IMR-90 (cell line): ENCODE measurements around a stretch of chr10.

DNA sequence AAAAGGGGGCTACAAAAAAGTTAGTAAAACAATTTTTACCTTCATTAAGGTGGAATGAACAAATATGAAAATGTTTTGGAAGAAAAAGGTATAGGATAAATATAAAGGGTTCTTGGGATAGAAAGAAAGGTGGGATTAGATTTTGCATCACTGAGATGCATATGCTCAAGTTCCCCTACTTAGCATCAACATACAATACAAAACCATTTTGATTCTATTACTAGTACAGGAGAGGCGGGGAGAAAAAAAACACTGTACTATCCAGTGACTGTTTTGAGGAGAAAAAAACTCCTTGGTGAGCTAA is 66.2 kb upstream of the ARHGAP21 start:
- RRBS, result no CpG with 5 or more reads among the region's 1 CpG
CAGE:
- cytosol, long polyA plus RNA, result no peak
- long polyA plus RNA, result no peak
- nucleus, long polyA plus RNA, result no peak

DNA sequence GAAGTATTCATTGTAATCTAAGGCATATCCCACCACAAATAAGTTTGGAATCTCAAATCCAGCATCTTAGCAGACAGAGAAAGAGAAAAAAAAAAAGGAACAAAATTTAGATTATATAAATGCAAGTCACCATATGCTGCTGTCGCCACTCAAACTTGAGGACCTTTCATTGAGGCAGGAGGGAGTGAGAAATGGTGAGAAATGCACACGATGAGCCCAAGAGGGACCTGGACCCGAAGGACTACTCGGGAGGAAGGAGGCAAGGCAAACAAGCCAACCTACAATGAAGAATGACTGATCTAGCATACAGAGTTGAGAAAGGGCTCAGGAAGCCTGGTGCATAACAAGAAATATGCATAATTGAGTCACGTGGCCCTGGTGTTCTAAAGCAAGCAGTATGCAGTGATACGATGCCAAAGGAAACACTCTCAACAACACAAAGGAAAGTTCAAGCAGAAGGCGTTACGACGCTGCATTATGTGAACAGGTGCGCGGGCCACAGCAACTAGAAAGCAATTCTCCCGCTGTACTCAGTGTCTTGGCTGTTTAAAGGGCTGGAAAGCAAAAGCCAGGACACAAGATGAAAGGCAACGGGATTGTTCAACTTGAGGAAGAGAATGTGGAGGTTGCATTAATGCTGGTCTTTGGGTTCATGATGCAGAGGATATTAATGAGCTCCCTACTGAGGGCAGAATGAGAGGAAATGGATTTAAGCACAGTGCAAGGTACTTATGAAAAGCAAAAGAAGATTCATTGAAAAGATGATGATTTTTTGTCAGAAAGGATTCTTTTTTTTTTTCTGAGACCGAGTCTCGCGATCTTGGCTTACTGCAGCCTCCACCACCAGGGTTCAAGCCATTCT is 100.8 kb downstream of the PRTFDC1 start:
- RRBS, result no CpG with 5 or more reads among the region's 16 CpGs
CAGE:
- cytosol, long polyA plus RNA, result no peak
- long polyA plus RNA, result no peak
- nucleus, long polyA plus RNA, result no peak

DNA sequence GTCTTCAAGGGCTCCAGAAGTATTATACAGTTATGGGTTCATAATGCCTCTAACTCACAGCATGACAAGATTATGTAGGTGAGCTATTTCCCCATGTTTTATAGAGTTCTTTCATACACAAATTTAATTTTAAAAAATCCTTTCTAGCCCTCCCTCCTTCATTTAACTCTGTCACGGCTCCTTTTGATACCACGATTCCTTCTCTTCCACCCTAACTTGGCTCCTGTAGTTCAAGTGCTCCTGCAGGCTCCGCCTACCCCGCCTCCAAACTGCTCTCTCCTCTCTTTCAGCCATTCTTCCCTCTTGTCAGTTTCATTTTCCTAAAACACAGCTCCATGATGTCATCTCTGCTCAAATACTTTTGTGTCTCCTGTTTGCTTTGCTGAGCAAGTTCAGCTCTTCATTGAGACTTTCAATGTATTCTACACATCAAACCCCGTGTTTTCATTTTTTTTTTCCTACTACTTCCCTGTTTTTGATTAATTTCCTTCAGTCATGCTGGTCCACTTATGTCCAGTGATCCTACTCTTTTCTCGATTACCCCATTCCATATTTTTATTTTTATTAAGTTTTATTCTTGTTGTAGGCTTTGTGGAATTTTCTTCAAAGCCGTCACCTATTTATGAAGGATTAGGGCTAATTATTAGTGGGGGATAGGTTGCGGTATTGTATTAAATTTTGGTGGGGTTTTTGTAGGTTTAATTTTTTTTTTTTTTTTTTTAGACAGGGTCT is 85.1 kb downstream of the PRTFDC1 start:
- RRBS, result no CpG with 5 or more reads among the region's 8 CpGs
CAGE:
- cytosol, long polyA plus RNA, result no peak
- long polyA plus RNA, result no peak
- nucleus, long polyA plus RNA, result no peak

DNA sequence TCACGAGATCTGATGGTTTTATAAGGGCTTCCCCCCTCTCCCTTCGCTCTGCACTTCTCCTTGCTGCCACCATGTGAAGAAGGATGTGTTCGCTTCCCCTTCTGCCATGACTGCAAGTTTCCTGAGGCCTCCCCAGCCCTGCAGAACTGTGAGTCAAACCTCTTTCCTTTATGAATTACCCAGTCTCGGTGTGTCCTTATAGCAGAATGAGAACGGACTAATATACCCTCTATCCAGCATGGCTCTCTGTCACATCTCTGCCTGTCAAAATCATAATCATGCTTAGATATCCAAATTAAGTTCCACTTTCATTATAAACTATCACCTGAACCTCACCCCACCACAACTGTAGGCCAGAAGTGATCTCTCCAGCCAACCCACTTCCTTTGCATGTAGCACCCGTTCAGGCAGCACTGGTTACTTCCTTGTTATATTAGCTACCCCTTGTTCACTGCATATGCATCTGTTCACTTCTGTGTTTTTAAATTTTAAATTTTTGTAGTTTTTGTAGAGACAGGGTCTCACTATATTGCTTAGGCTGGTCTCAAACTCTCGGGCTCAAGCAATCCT is 64.9 kb downstream of the PRTFDC1 start:
- RRBS, result no CpG with 5 or more reads among the region's 7 CpGs
CAGE:
- cytosol, long polyA plus RNA, result no peak
- long polyA plus RNA, result no peak
- nucleus, long polyA plus RNA, result no peak

DNA sequence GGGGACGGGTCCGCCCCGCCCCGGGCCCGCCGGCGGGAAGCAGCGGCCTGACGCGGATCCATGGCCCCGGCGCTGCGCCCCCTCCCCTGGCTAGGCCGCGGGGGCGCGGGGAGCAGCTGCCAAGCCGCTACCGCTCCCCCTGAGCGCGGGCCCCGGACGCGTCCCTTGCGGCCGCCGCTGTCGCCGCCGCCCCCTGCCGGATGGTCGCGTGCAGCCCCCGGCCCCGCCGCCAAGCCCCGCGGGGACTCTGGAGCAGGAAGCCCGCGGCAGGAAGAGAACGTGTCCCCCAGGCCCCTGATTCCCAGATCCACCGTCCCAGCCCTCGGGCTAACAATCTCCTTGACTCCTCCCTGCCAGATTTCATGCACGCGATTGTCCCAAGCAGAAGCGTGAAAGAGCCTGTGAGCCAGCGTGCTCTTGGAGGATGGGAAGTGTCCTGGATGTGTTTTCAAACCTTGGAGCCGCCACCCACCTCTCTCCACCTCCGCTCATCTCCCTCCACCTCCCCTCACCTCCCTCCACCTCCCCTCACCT is 353 bp upstream of the PRTFDC1 start:
- RRBS, result 3% methylated on average over 23 of the region's 49 CpGs
CAGE:
- cytosol, long polyA plus RNA, result no peak
- long polyA plus RNA, result no peak
- nucleus, long polyA plus RNA, result no peak

GRCh38 chr10:24958576-24959025 is 6.2 kb upstream of the PRTFDC1 start:
- RRBS, result no CpG with 5 or more reads among the region's 5 CpGs
CAGE:
- cytosol, long polyA plus RNA, result no peak
- long polyA plus RNA, result no peak
- nucleus, long polyA plus RNA, result no peak

DNA sequence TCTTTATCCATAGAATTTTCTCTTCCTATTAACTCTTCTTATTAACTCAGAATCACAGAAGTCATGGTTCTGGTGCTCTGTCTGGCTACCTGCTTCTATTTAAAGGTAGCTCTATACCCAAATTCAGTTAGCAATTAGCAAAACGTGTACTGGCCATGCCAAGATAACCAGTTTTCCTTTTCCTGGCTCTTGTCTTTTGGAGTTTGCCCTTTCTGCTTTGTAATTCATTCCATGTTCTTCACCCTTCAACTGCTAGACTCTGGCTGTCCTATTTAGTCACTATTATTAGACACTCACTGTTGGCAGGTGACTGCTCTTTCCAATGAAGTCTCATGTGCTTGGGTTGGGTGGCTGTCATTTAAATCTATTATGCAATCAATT is 266.4 kb downstream of the GPR158 start:
- RRBS, result no CpG with 5 or more reads among the region's 1 CpG
CAGE:
- cytosol, long polyA plus RNA, result no peak
- long polyA plus RNA, result no peak
- nucleus, long polyA plus RNA, result no peak

DNA sequence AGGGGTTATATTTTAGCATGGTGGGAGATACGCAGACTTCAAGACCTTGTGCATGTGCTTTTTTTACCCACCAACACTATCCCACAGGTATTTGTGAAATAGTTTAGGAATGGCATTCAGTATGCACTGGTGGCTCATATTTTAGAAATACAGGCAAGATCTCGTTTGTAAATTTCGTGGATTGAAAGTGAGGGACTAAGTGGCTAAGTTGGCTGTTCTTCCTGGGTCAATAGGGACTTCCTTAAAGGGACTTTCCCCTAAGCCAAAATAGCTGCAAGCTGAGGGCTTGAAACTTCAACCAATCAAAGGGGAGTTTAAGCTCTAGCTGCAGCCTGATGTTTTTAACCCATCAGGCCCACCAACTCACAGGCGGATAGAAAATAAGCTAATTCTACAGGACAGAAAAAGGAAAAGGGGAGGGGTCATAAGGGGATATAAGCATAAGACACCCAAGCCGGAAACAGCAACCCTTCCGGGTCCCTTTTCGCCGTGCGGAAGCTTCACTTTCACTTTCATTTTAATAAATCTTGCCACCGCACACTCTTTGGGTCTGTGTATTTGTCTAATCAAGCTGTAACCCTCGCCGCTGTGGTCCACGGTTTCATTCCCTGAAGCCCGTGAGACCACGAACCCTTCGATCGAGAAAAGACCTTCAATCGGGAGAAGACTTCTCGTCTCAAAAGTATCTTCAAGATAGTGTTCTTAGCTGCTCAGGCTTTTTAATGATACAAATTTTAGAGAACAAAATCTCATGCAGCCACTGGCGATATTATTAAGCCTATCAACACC is 291.1 kb downstream of the GPR158 start:
- RRBS, result no CpG with 5 or more reads among the region's 20 CpGs
CAGE:
- cytosol, long polyA plus RNA, result no peak
- long polyA plus RNA, result no peak
- nucleus, long polyA plus RNA, result no peak

GRCh38 chr10:26439457-26440517 is 1.6 kb downstream of the APBB1IP start:
- RRBS, result no CpG with 5 or more reads among the region's 15 CpGs
CAGE:
- cytosol, long polyA plus RNA, result no peak
- long polyA plus RNA, result no peak
- nucleus, long polyA plus RNA, result no peak

DNA sequence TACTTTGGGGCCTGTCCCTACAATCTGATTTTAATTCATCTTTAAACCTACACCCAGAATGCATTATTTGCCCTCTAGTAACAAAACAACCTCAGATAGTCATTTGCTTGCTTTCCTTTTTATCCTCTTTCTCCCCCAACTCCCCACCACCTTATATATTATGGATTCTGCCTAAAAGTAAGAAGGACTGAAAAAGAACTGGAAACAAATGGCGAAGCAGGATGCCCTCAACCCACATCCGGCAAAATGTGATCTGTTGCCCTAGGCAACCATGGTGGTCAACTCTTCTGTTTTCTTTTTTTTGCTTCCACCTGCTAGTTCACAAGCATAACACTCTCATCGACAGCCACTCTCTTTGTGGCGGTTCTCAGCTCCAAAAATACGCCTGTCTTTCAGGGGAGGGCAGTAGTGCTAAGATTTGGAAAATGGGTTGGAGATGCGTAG is 10.5 kb downstream of the APBB1IP start:
- RRBS, result no CpG with 5 or more reads among the region's 6 CpGs
CAGE:
- cytosol, long polyA plus RNA, result no peak
- long polyA plus RNA, result no peak
- nucleus, long polyA plus RNA, result no peak

- RRBS, result no CpG with 5 or more reads among the region's 1 CpG
CAGE:
- cytosol, long polyA plus RNA, result no peak
- long polyA plus RNA, result no peak
- nucleus, long polyA plus RNA, result no peak
These were observed 40.2 kb downstream of the PDSS1 start for GRCh38 chr10:26737785-26738106.

DNA sequence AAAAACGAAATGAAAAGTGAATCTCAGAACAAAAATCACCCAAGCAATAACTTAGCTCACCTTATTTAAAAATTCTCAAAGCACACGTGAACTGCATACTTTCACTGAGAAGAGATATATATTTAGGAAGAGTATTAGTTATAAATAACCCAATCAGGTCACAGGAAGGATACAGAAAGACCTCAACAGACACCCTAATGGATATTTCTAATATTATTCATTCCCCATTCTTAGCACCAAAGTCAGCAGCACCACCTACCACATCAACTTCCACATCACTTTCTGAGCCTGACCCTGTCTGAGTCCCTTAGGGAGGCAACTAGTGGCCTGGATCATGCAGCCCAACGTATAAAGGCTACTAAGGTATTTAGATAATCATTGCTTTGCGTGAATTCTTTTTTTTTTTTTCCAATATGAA is 2.7 kb downstream of the ABI1 start:
- RRBS, result no CpG with 5 or more reads among the region's 4 CpGs
CAGE:
- cytosol, long polyA plus RNA, result no peak
- long polyA plus RNA, result no peak
- nucleus, long polyA plus RNA, result no peak

- RRBS, result 1% methylated on average over 13 of the region's 29 CpGs
CAGE:
- cytosol, long polyA plus RNA, result no peak
- long polyA plus RNA, result no peak
- nucleus, long polyA plus RNA, result no peak
These were observed 724 bp downstream of the ABI1 start for GRCh38 chr10:26860004-26860463.

DNA sequence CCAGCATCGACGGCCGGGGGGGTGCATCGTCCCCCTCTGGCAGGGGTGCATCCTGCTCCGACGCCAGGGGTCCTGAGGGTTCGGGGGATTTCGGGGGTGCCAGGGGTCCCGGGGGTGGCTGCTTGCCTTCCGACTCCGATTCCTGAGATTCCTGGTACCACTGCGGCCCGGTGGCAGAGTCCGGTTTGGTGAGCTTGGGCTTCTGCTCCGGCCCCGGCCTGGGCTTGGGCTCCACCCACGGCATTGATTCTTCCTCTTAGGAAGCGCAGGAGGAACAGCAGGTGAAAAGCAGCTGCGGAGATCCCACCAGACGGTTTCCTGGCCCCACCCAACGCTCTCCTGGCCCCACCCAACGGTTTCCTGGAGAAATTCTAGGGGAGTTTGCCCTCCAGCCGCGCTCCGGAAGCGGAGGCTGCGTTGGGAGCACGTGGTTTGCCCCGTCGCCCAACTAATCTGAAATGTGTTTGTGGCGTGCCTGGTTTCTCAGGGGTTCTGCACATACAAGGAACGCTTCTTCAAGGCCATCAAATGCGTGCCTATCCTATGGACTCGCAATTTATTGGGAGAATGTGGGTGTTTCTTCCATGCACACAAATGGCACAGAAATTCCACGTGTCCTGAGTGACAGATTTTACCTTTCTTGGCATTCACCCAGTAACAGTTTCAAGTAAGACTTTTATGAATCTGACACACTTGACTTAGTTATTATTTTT is 89.9 kb upstream of the RAB18 start:
- RRBS, result 45% methylated on average over 11 of the region's 35 CpGs
CAGE:
- cytosol, long polyA plus RNA, result no peak
- long polyA plus RNA, result no peak
- nucleus, long polyA plus RNA, result no peak

DNA sequence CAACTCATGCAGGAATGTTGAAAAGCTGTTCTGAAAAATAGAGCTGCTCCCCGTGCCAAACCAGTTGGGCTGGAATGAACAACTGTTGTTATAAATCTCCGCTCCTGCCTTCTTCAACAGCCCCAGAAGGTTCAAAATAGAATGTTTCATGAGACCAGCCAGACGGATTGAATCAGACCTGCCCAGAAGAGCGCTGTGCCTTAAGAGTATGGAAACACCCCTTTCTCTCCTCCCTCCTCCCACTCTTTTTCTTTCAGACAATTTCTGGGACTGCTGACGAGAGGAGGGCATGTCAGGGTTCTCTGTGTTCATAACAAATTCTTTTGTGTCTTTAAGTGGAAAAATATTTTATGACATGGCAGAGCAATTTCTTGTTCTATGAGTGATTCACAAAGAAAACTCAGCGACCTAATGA is 116.9 kb downstream of the RAB18 start:
- RRBS, result no CpG with 5 or more reads among the region's 6 CpGs
CAGE:
- cytosol, long polyA plus RNA, result no peak
- long polyA plus RNA, result no peak
- nucleus, long polyA plus RNA, result no peak

DNA sequence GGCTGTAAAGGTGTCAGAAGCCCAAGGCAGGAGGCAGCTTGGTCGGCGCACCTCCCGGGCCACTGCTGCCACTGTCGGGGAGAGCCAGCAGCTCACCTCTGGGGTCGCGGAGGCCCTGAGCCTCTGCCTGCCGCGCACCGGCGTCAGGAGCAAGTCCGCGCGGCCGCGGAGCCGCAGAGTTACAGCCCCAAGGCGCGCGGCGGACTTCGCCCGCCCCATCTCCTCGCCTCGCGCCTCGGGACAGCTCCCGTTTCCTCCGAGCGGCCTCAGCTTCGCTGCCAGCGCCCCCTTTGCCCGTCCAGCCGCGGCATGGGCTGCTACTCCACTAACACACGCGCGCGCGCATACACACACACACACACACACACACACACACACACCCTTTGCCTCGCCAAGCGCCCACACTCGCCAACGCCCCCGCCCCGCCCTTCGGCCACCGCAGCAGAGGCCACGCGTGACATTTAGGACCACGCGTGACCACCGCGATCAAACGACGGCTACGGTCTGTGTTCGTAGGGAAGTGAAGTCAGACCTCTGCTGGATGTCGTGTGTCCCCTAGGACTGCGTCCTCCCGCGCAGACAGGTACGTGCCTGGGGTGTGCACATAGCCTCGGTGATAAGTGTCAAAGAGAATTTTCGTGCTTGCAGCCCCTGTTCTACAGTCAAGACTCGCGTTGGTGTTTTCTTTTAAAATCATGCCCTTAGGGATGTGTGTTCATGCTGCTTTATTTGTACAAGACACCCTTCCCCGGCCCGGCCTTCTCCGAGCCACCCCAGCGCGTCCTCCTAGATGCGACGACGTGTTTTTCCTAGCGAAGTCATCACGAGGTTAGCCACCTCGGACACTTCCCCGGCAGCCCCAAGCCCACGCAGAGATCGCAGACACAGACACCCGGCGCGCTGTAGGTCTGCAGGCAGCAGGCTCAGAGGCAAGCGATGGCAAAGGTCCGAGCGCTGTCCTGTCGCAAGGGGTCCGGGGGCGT is 962 bp downstream of the MKX start:
- RRBS, result 5% methylated on average over 26 of the region's 89 CpGs
CAGE:
- cytosol, long polyA plus RNA, result no peak
- long polyA plus RNA, result no peak
- nucleus, long polyA plus RNA, result no peak

- RRBS, result no CpG with 5 or more reads among the region's 7 CpGs
CAGE:
- cytosol, long polyA plus RNA, result no peak
- long polyA plus RNA, result no peak
- nucleus, long polyA plus RNA, result no peak
These were observed 97.3 kb upstream of the MPP7 start for GRCh38 chr10:28400206-28400563.

DNA sequence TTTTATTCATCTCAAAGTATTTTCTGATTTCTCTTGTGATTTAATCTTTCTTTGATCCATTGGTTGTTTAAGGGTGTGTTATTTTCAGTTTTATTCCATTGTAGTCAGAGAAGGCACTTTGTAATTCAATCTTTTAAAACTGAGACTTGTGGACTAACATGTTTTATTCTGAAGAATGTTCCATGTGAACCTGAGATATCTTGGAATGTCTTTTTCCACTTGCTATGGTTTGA is 14.5 kb upstream of the WAC start:
CAGE:
- cytosol, long polyA plus RNA, result no peak
- long polyA plus RNA, result no peak
- nucleus, long polyA plus RNA, result no peak

GRCh38 chr10:28549778-28550277 is 16.9 kb downstream of the WAC start:
- RRBS, result no CpG with 5 or more reads among the region's 8 CpGs
CAGE:
- cytosol, long polyA plus RNA, result no peak
- long polyA plus RNA, result no peak
- nucleus, long polyA plus RNA, result no peak

GRCh38 chr10:28611614-28612272 is 65.6 kb upstream of the BAMBI start:
- RRBS, result no CpG with 5 or more reads among the region's 3 CpGs
CAGE:
- cytosol, long polyA plus RNA, result no peak
- long polyA plus RNA, result no peak
- nucleus, long polyA plus RNA, result no peak